ENCODE data around the genes AUNIP, SH3BGRL3 and RPS6KA1.

GRCh38 chr1:25491240-25491700 lies 52.1 kb upstream of the LDLRAP1 start:
- RAMPAGE, long total RNA = no peak
- RRBS = no CpG with 5 or more reads among the region's 8 CpGs

- RAMPAGE, long total RNA = no peak
- RRBS = 4% methylated on average over 4 of the region's 18 CpGs
Observed at GRCh38 chr1:25544352-25544807, 974 bp downstream of the LDLRAP1 start.

GRCh38 chr1:25559921-25560558 lies 16.6 kb downstream of the LDLRAP1 start:
- RAMPAGE, long total RNA = no peak
- RRBS = no CpG with 5 or more reads among the region's 10 CpGs

GRCh38 chr1:25617737-25618543 lies 1.3 kb downstream of the MAN1C1 start:
- RAMPAGE, long total RNA = no peak
- RRBS = 6% methylated on average over 22 of the region's 58 CpGs

GRCh38 chr1:25661979-25662543 lies 45.5 kb downstream of the MAN1C1 start:
- RAMPAGE, long total RNA = no peak
- RRBS = no CpG with 5 or more reads among the region's 5 CpGs

GRCh38 chr1:25695539-25696489 lies 79.2 kb downstream of the MAN1C1 start:
- RAMPAGE, long total RNA = no peak
- RRBS = no CpG with 5 or more reads among the region's 22 CpGs

- RAMPAGE, long total RNA = no peak
- RRBS = under 1% methylated on average over 9 of the region's 42 CpGs
Observed at GRCh38 chr1:25820525-25821442, 1.0 kb downstream of the MTFR1L start.

GRCh38 chr1:25859041-25860073 lies at the start of gene AUNIP:
AUNIP (minus strand) TSS chr1:25859457.
- RAMPAGE, long total RNA = start-site peak on the minus strand at chr1:25859369-25859414, 115 and 80 reads in 2 replicates
- RRBS = 2% methylated on average over 21 of the region's 78 CpGs

- RAMPAGE, long total RNA = no peak
- RRBS = no CpG with 5 or more reads among the region's 11 CpGs
Observed at GRCh38 chr1:26020420-26021239, 945 bp upstream of the EXTL1 start.

DNA sequence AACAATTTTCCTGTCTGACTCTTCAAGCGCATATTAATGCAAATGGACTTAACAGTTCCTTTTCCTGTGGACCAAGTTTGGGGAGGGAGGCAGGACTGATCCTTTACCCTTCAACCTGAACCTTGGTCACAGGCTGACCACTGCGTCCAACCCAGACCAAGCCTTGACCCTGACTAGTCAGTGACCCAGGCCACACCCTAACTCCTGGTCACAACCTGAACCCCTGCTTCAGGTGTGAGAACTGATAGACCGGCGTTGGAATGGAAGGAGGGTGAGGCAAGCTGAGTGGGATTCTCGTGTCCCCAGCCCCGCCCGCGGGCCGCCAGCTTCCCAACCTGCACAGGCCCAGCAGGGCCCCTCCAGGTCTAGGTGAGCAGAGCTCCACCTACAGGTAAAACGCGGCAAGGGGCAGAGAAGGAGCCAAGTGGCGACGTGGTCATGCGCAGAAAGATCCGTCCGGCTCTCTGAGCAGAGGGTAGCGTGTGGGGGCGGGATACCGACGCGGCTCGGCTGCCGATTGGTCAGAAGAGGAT lies 372 bp upstream of the CEP85 start:
- RAMPAGE, long total RNA = no peak
- RRBS = 6% methylated on average over 5 of the region's 23 CpGs

GRCh38 chr1:26255613-26255941 lies 21.6 kb downstream of the CEP85 start:
- RAMPAGE, long total RNA = no peak
- RRBS = 95% methylated on average over 4 of the region's 8 CpGs

GRCh38 chr1:26279322-26279901 lies 474 bp upstream of the SH3BGRL3 start:
- RAMPAGE, long total RNA = no peak
- RRBS = no CpG with 5 or more reads among the region's 13 CpGs

GRCh38 chr1:26279902-26280504 lies at the start of gene SH3BGRL3:
SH3BGRL3 (plus strand) TSS chr1:26280086.
- RAMPAGE, long total RNA = start-site peak on the plus strand at chr1:26280044-26280143, 1,172 and 374 reads in 2 replicates
- RRBS = 3% methylated on average over 24 of the region's 67 CpGs

DNA sequence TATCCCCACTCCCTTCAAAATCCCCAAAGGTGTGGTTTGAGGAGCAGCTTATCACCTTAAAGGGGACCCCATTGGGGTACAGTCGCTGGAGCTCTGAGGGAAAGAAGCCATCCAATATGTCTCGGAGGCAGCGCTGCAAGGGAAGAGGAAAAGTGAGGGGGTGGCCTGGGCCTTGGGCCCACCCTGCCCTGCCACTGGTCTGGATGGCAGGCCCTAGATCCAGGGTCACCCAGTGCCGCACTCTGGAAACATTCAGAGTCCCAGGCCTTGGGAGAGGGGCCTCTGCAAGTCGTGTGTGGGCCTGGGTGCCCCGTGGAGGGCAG lies 5.5 kb downstream of the SH3BGRL3 start:
- RAMPAGE, long total RNA = no peak
- RRBS = no CpG with 5 or more reads among the region's 6 CpGs

GRCh38 chr1:26290593-26291312 lies 10.9 kb downstream of the SH3BGRL3 start:
- RAMPAGE, long total RNA = no peak
- RRBS = no CpG with 5 or more reads among the region's 17 CpGs

GRCh38 chr1:26305521-26306037 lies 857 bp downstream of the UBXN11 start:
- RAMPAGE, long total RNA = no peak
- RRBS = no CpG with 5 or more reads among the region's 7 CpGs

DNA sequence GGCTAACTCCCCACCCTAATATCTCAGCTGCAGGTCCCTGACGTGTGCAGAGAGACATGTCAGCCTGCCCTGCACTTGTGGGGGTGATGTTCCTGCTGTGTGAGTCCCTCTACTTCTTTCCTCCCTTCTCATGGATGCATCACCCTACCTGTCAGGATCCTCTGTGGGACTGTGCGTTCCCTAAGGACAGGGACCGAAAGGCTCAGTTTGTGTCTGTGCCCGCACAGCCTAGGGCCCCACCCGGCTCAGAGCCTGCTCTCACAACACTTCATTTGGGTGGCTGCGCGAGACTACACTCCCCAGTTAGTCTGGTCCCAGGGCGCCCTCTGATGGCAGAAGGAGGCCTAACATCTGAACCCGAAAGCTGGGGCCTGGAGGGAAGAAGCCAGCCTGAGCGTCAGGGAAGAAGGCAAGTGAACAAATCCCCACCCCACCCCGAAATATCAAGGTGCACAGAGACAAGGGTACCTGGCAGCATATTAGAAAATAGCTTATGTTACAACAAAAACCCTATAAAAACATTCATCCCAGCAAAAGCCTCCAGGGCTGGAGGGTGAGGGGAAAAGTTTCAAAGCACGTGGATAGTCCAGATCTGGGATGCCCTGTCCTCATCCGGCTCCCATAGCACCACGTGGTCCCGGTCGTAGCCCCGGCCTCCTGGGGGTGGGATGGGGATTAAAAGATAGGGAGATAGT lies 3.8 kb downstream of the CD52 start:
- RAMPAGE, long total RNA = no peak
- RRBS = no CpG with 5 or more reads among the region's 17 CpGs

DNA sequence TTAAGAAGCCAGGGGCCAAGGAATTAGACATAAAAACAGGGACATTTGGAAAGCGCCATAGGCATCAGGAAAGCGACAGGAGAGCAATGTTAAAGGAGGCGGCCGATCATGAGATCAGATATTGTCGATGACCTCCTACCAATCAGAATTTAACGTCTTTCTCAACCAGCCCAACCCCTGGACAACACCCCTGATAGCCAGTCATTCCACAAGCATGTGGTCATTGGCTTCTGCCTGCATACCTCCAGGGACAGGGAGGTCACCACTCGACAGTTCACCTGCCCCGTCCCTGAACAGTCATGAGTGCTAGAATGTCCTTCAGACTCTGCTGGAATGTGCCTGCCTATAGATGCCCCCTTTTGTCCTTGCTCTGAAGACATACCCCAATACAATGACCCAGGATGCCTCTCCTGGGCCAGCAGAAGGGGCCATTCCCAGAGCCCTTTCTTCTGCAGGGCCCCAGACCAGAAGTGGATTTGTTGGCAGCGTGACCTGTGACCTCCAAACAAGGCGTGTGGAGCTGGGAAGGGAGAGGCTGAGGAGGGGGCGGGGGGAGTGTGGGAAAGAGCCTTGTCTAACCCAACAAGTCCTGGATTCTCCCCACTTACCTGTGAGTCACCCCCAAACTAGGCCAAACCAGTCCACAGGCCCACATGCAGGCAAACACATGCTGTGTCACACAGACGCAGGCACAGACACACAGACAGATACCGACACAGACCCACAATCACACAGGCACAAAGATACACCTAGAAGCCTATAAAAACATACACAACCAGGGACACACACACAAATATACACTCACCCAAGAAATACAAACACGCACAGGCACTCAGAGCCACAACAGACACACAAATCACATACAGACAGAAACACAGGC lies 2.2 kb downstream of the CRYBG2 start:
- RAMPAGE, long total RNA = no peak
- RRBS = no CpG with 5 or more reads among the region's 14 CpGs

DNA sequence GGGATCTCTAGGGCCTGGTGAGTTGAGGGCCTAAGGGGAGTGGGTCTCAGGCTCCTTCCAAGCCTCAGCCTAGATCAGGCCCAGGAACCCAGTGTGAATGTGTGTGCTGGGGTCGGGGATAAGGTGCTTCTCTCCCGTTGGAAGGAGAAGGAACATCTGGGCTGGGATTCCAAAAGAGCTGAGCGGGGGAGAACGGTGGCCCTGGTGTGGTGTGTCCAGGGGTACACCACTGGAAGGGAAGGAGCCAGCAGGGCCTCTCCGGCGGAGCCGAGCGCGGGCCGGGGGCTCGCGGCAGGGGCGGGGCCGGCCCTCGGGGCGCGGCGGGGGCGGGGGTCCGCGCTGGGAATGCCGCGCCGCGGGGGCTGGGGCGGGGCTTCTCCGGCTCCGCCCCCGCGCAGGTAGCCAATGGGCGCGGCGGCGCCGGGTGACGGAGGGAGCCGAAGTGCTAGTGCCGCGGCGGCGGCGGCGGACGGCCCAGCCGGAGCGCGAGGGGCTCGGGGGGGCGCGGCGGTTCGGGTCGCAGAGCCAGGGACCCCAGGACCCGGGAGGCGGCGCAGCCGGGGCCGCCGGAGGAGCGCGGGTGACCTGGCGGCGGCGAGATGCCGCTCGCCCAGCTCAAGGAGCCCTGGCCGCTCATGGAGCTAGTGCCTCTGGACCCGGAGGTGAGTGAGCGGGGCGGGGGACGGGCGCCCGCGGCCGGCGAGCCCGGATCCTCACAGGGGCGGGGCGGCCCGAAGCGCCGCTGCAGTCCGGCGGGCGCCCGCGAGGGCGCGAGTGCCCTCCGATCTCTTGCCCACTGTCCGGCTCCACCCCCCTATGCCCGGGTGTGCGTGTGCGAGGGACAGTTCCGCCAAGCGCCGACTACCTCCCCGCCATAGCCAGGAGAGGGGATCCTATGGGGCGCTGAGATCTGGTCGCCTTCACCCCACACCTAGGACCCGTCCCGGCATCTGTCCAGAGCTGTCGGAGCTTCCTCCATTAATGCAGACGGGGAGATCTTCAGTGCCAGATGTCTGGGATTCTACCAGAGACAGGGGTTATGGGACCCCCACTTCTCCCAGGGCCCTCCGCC lies at the start of gene RPS6KA1:
RPS6KA1 (plus strand) TSS at position 440 of the 1,072 bp plus-strand sequence.
- RAMPAGE, long total RNA = no peak
- RRBS = 2% methylated on average over 76 of the region's 105 CpGs

DNA sequence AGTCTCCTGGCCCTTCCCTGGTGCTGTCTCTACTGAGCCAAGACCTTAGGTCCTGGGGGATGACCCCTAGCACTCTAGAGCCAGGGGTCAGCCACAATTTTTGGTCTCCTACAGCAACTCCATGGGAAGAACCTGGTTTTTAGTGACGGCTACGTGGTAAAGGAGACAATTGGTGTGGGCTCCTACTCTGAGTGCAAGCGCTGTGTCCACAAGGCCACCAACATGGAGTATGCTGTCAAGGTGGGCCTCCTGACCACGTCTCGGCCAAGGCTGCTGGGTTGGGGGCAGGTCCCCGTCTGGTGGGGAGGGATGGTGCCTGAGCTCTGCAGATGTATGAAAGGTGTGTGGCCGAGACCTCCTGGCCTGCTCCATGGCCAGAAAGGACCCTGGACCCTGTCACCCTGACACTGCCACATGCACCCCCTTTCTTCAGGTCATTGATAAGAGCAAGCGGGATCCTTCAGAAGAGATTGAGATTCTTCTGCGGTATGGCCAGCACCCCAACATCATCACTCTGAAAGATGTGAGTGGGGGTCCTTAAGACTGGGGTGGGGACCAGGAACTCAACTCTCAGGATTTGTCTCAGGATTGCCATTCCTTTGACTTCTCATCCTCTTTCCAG lies 31.2 kb downstream of the RPS6KA1 start:
- RAMPAGE, long total RNA = no peak
- RRBS = no CpG with 5 or more reads among the region's 9 CpGs